AG04449 (cell line): ENCODE measurements around the genes STKLD1 and ADAMTS13.

GRCh38 chr9:131668533-131669713, 71.0 kb downstream of the RAPGEF1 start:
- RRBS = no CpG with 5 or more reads among the region's 18 CpGs

DNA sequence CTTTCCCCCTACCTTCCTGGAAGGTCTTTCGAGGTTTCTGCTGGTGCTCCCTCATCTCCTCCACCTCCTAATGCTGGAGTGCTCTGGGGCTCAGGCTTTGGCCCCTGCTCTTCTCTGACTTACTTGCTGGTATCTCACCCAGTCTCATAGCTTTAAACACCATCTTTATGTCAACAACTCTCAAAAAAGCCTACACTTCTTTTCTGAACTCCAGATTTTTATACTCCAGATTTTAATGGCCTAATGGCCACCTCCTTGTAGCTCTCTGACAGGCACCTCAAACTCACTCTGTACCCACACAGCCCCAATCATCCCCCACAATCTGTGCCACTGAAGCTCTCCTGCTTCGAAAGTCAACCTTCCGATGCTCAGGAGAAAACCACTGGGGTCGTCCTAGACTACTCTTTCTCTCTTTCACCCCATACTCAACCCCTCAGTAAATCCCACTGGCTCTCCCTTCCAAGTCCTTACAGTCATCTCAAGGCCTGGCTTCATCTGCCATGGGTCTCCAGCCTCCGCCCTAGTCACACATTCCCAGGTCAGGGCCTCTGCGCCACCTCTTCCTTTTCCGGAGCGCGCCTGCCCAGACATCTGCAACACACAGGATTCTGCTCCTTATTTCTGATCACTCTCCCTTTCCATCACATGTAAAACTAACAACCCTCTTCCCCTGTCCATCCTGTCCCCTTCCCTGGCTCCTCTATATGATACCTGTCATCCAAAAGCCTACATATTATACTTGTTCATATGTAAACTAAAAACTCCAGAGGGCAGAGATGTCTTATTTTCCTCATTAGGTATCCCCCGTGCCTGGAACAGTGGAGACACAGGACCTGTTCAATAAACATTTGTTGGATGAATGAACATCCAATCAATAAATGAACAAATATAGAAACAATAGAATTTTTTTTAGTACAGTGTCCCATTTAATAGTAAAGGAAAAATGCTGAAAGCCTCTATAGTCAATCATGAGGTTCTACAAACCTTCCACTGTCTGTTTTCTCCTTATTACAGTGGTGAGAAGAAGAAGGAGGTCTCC, 39.8 kb downstream of the RAPGEF1 start:
- RRBS = no CpG with 5 or more reads among the region's 10 CpGs

DNA sequence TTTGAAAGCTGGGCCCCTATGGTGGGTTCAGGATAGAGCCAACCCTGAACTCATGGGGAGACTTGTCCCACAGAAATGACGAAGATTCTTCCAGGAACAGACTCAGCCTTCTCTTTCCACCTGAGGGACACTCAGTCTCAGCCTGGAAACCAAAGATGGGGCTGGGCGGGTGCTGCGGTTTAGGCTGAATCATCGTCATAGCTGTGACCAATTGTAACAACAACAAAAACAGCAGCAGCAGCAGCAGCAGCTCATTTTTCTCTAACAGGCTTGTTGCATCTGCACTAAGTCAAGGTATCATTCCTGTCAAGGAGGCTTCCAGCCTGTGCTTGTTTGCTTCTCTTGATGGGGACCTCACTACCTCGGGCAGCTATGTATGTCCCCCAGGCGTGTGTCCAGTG, 99.8 kb upstream of the RAPGEF1 start:
- RRBS = no CpG with 5 or more reads among the region's 6 CpGs

DNA sequence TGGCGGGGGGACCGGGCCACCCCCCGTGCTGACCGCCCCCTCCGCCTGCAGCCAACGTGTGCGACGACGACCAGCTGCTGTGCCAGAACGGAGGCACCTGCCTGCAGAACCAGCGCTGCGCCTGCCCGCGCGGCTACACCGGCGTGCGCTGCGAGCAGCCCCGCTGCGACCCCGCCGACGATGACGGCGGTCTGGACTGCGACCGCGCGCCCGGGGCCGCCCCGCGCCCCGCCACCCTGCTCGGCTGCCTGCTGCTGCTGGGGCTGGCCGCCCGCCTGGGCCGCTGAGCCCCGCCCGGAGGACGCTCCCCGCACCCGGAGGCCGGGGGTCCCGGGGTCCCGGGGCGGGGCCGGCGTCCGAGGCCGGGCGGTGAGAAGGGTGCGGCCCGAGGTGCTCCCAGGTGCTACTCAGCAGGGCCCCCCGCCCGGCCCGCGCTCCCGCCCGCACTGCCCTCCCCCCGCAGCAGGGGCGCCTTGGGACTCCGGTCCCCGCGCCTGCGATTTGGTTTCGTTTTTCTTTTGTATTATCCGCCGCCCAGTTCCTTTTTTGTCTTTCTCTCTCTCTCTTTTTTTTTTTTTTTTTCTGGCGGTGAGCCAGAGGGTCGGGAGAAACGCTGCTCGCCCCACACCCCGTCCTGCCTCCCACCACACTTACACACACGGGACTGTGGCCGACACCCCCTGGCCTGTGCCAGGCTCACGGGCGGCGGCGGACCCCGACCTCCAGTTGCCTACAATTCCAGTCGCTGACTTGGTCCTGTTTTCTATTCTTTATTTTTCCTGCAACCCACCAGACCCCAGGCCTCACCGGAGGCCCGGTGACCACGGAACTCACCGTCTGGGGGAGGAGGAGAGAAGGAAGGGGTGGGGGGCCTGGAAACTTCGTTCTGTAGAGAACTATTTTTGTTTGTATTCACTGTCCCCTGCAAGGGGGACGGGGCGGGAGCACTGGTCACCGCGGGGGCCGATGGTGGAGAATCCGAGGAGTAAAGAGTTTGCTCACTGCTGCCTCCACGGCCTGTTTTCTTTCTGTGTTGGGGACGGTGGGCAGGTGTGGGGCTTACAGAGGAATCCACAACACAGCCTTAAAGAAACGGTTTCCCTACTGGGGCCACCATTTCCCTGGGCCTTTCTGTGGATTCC, 80.3 kb downstream of the NTNG2 start:
- RRBS = 2% methylated on average over 40 of the region's 97 CpGs

DNA sequence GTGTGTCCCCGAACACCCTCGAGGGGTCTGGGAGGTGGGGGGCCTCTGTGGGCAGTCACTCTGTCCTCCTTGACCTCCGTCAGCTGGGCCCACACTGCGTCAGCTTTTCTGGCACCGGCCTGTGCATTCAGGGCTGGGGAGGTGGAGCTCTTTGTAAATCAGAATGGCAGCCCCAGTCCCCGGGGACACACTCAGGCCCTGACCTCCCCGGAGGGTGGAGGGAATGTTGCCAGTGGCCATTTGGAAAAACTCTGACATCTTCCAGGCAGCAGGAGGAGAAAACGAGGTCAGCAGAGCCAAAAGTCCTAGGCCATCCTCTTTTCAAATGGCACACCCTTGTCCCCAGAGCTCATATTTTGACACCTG, 83.3 kb downstream of the NTNG2 start:
- RRBS = 7% methylated on average over 2 of the region's 8 CpGs

GRCh38 chr9:132378247-132378994, 23.6 kb upstream of the SETX start:
- RRBS = no CpG with 5 or more reads among the region's 7 CpGs

- RRBS = no CpG with 5 or more reads among the region's 14 CpGs
Observed at GRCh38 chr9:132548935-132549572, 33.4 kb upstream of the BARHL1 start.

GRCh38 chr9:133027125-133027568, 3.6 kb upstream of the GTF3C5 start:
- RRBS = no CpG with 5 or more reads among the region's 5 CpGs

- RRBS = 2% methylated on average over 8 of the region's 64 CpGs
Observed at GRCh38 chr9:133029512-133030560, 961 bp upstream of the GTF3C5 start.

- RRBS = no CpG with 5 or more reads among the region's 6 CpGs
Observed at GRCh38 chr9:133119705-133119869, 1.5 kb downstream of the RALGDS start.

GRCh38 chr9:133276518-133276759, 59.5 kb downstream of the SURF6 start:
- RRBS = no CpG with 5 or more reads among the region's 6 CpGs

DNA sequence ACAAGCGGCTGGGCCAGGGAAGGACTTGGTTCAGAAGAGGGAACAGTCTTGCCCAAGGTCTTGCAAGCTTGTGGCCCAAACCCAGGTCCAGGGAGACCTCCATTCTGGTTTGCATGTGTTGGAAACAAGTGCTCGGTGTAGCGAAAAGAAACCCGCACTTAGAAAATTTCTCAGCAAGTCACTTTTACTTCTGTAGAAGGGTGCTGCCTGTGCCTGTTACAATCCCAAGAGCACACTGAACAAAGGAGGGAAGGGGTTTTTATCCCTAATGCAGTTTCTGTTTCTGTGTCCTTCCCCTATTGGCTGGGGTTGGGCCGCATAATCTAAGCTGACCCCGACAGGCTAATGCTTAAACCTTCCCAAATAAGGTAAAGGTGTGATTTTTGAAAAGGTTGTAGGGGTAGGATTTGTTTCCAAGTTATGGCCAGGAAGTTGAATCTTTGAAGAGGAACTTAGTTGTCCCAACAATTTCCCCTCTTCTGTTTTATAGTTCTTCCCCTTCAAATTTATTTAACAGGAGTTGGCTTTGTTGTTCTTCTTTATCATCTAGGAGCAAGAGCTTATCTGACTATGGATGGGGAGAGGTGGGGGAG, 57.3 kb downstream of the SURF6 start:
- RRBS = no CpG with 5 or more reads among the region's 6 CpGs

- RRBS = no CpG with 5 or more reads among the region's 4 CpGs
Observed at GRCh38 chr9:133282458-133282857, 53.5 kb downstream of the SURF6 start.

DNA sequence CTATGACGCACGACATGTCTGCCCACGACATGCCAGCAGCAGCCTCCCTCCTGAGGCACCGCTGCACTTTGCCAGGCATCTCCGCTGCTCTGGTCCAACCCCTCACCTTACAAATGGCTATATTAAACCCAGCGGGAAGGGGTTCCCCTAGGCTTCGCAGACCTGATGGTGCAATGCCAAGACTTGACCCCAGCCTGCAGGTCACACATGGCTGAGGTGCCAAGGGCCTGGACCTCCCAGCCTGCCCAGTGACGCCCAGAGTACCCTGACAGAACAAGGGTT, 8.0 kb downstream of the SURF4 start:
- RRBS = no CpG with 5 or more reads among the region's 8 CpGs

DNA sequence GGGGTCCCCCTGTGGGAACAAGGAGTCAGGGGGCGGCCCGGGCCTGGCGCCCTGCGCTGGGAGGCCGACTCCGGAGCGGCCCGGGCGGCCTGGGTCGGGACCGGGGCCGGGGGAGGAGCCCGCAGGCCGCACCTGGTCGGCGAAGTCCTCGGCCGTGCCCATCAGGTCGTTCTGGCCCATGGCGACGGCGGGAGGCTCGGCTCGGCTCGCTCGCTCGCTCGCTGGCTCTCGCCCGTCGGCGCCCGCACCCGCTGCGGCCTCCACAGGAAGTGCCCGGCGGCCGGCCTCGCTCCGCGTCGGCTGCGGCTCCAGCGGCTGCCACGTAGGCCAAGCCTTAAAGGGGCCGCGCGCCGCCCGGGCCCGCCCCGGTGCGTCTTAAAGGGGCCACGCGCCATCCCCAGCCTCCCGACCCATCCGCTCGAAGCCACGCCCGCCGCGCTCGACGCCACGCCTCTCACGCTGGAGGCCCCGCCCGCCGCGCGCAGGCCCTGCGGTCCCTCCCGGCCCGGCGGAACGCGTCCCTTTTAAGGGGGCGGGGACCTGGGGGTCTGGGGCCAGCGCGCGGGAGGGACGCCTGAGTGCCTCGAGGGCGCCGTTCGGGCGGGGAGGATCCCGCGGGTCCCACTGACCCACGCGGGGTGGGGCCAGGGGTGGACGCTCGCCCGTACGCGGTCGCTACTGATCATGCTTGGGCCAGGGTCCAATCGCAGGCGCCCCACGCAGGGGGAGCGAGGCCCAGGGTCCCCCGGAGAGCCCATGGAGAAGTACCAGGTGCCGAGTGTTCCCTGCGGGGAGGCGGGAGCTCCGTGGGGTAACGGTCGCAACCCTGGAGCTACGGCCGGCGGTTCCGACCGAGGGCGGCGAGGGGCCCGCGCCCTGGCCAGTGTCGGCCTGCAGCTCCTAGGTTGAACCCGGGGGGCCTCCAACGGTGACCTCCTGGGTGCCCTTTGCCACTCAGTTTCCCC, at the start of gene STKLD1:
Gene STKLD1 (plus strand): TSS at position 577 of the 965 bp plus-strand sequence.
- RRBS = 7% methylated on average over 24 of the region's 120 CpGs

GRCh38 chr9:133412722-133413158, 5.1 kb downstream of the REXO4 start:
- RRBS = no CpG with 5 or more reads among the region's 16 CpGs

GRCh38 chr9:133422276-133422560, at the start of gene ADAMTS13:
Gene ADAMTS13 (plus strand): TSS chr9:133422367.
- RRBS = no CpG with 5 or more reads among the region's 8 CpGs

- RRBS = 90% methylated on average over 7 of the region's 14 CpGs
Observed at GRCh38 chr9:133476590-133477080, 2.3 kb downstream of the SLC2A6 start.

DNA sequence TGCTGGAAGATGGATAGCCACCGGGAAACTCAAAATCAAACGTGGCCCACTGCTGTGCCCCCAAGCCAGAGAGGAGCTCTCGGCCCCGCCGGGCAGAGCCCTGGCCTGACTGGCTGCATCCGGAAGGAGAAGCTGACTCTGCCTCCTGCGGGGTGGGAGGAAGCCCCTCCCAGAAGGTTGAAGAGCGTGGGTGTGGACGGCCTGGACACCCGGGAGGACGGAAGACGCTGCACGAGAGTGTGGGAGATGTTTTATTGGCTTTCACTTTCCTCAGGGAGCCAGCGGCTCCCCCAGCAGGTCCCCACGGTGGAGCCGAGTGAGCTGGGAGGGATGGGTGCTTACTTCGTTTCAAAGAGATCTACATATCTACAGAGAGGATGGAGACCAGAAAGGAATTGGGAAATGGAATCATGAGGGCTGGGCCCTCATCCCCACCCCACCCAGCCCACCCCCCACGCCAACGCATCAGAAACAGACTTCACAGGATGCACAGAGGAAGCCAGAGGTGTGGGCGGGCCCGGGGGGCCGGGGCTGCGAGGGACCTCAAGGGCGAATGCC, 32.3 kb downstream of the FAM163B start:
- RRBS = 50% methylated on average over 10 of the region's 24 CpGs

GRCh38 chr9:133679444-133680011, 43.4 kb downstream of the DBH start:
- RRBS = no CpG with 5 or more reads among the region's 32 CpGs